Epithelial cell of proximal tubule (primary cell): Measurements from ENCODE around the genes RIMS1, OOEP and SLC17A5.

DNA sequence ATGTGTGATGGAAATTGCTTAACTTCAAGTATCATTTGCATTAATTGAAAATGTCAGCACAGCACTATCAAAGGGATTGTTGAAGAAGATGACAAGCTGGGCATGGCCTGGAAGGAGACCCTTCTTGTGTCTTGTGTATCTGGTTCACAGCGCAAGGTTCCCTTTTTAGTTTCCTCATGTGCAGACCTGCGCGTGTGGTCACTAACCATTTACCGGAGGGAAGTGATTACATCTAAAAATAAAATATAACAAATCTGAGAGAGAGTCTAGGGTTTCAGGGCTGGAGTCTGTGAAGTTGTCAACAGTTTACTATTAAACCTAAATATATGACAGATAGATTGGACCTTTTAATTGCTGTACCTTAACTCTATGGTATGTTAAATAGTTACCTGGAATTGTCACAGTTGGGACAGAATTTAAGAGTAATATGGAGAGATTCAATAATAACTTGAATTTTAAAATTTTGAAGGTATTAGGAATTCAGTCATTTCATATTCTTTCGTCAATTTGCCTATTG lies 15.5 kb downstream of the COL19A1 start:
- RAMPAGE, long total RNA: no peak
- RRBS: no CpG with 5 or more reads among the region's 5 CpGs

- RAMPAGE, long total RNA: no peak
- RRBS: no CpG with 5 or more reads among the region's 7 CpGs
Observed at GRCh38 chr6:71107806-71108594, 151.1 kb upstream of the B3GAT2 start.

GRCh38 chr6:71301313-71302554 lies 13.1 kb downstream of the OGFRL1 start:
- RAMPAGE, long total RNA: no peak
- RRBS: no CpG with 5 or more reads among the region's 11 CpGs

- RAMPAGE, long total RNA: no peak
- RRBS: no CpG with 5 or more reads among the region's 2 CpGs
Observed at GRCh38 chr6:71480440-71481107, 192.0 kb downstream of the OGFRL1 start.

- RAMPAGE, long total RNA: no peak
- RRBS: 4% methylated on average over 26 of the region's 98 CpGs
Observed at GRCh38 chr6:71886196-71887476, at the start of gene RIMS1. Gene RIMS1, plus strand, starts transcription at chr6:71886550.

DNA sequence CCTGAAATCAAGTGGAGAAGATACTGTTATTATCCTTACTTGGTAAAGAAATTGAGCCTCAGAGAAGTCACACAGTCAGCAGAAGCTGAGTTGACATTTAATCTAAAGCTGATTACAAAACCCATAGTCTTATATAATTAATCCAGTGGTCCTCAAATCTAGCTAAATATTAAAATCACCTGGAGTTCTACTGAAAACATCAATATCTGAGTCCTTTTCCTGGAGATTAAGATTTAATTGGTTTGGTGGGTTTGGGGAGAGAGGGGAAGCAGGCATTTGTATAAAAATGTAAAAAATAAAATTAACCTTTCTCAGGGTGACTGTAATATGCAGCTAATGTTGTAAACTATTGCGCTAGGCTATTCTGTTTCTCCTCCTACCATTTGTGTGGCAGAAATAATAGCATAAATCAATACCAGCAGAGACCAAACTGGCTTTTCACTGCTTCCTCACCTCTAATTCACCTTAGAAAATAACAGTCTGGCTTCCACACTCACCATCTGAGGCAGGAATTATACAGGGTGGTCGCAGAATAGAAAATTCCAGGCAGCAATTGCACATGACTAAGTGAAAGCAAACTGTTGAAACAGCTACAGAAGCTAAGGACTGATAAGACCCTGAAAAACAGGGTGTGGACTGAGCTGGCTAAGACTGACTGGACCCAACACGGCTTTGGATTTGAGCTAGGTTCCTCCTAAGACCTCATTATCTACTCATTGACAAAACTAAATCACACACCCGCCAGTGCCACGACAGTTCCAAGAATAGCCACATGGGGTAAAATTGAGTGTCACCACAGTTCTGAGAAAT lies 61.2 kb upstream of the KCNQ5 start:
- RAMPAGE, long total RNA: no peak
- RRBS: no CpG with 5 or more reads among the region's 5 CpGs

GRCh38 chr6:73085314-73085796 lies 139.9 kb downstream of the KHDC1L start:
- RAMPAGE, long total RNA: no peak
- RRBS: no CpG with 5 or more reads among the region's 5 CpGs

- RAMPAGE, long total RNA: no peak
- RRBS: 95% methylated on average over 13 of the region's 42 CpGs
Observed at GRCh38 chr6:73369465-73370079, at the start of gene OOEP. Gene OOEP, minus strand, starts transcription at chr6:73369897.

GRCh38 chr6:73475765-73476272 lies 14.3 kb downstream of the MTO1 start:
- RAMPAGE, long total RNA: no peak
- RRBS: no CpG with 5 or more reads among the region's 10 CpGs

DNA sequence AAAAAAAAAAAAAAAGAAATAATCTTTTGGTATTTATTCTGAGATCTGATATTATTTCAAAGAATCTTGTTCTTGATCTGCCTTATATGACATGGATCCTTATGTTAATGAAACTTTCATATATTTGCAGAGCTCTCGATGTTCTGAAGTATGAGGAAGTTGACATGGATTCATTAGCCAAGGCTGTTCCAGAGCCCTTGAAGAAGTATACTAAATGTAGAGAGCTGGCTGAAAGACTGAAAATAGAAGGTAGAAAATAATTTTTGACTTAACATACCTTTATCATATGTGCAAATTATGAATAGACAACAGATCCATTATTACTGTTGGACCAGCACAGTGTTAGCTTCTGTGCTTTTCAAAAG lies 28.7 kb downstream of the EEF1A1 start:
- RAMPAGE, long total RNA: no peak
- RRBS: no CpG with 5 or more reads among the region's 1 CpG

DNA sequence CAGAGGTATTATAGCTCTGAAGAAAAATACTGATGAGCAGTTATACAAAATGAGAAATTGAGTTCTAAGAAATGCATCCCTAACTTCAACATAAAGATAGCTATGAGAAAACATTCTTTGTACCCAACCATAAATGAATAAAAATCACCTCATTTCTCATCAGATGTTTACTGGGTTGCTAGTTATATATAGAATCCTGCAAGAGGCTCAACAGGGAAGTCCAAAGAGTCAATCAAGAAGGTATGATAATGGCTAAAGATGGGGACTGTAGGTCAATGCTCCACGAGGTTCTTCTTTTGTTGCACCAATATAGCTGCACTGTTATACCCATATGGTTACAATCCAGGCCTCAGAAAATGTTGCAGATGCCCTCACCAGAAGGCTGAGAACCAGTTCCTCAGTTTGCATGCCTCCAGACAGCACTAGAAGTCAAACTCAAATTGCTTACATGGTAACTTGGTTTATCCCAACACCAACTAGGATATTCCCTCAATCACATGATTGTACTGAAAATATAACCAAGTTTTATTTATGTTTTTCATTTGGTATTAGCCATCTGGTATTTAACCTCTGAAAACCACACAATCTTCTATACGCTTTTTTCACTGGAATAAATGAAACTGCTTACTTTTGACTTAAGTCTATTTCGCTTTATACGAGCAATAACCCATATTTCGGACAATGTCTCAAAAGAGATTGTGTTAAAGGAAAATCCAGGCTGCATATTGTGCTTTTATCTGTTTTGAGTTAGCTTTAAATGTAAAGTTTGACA lies 12.0 kb downstream of the EEF1A1 start:
- RAMPAGE, long total RNA: no peak
- RRBS: no CpG with 5 or more reads among the region's 5 CpGs

DNA sequence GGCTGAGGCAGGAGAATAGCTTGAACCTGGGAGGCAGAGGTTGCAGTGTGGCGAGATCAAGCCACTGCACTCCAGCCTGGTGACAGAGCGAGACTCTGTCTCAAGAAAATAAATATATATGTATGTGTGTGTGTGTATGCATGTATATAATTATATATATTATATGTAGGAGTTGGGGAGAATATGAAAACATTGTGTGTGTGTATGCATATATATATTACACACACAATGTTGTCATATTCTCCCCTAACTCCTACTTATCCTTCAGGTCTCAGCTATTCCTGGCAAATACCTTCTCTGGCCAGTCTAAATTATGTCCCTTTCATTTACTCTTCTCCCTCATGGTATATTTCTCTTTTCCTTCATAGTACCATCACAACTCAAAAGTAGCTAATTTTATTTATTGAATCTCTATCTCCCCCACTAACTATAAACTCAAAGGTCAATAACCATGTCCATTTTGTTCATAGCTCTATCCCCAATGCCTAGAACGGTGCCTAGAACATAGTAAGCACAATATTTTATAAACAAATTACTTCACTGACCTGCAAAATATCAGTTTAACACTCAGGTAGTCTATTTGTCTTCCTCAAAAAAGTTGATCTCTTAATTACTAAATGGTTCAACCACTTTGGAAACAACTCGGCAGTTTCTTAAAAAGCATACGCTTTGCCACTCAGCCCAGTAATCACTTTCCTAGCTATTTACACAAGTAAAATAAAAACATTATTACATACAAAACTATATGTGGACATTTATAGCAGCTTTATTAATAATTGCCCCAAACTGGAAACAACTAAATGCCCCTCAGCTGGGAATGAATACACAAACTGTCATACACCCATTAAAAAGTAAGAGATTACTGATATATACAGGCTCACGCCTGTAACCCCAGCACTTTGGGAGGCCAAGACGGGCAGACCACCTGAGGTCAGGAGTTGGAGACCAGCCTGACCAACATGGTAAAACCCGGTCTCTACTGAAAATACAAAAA lies 7.6 kb downstream of the EEF1A1 start:
- RAMPAGE, long total RNA: no peak
- RRBS: no CpG with 5 or more reads among the region's 8 CpGs

DNA sequence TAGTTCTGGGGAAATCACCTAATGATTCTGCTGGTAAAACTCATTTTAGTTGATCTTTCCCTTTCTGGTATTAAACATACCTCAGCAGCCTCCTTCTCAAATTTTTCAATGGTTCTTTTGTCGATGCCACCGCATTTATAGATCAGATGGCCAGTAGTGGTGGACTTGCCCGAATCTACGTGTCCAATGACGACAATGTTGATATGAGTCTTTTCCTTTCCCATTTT lies 1.1 kb downstream of the EEF1A1 start:
- RAMPAGE, long total RNA: no peak
- RRBS: no CpG with 5 or more reads among the region's 5 CpGs

DNA sequence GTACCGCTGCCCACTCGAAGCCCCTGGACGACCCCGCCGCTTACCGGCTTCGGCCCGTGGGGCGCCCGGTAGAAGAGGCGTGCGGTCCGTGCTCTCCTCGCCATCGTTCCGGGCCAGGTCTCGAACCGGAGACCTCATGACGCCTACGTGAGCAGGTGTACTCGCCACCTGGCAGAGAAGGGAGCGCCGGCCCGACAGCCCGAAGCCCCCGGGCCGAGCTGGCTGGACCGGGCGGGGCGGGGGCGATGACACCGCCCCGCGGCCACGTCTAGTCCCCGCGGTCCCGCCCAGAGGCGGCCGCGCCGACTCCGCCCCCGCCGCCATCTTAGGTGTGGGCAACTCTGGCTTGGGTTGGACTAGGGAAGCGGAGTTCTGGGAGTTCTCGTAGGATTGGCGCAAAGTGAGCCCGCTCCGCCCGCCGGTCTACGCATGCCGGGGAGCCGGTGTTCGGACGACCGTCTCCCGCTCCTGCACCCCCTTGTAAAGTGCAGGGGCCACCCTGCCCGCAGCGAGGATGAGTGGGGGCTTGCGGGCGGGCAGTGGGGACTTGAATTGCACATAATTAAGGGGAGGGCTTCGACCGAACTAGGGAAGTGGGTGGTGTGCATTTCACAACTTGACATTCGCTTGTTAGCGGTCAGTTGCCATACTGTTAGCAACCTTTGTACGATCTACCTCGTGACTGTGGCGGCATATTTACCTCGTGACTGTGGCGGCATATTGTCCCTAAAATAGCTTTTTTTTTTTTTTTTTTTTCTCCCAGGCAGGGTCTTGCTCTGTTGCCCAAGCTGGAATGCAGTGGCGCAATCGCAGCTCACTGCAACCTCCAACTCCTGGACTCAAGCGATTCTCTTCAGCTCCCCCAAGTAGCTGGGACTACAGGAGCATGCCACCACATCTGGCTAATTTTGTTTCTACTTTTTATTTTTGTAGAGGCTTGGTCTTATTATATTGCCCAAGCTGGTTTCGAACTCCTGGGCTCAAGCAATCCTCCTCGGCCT lies at the start of gene SLC17A5:
Gene SLC17A5 (minus strand): TSS at position 244 of the 1,001 bp plus-strand sequence.
- RAMPAGE, long total RNA: no peak
- RRBS: 1% methylated on average over 18 of the region's 77 CpGs

DNA sequence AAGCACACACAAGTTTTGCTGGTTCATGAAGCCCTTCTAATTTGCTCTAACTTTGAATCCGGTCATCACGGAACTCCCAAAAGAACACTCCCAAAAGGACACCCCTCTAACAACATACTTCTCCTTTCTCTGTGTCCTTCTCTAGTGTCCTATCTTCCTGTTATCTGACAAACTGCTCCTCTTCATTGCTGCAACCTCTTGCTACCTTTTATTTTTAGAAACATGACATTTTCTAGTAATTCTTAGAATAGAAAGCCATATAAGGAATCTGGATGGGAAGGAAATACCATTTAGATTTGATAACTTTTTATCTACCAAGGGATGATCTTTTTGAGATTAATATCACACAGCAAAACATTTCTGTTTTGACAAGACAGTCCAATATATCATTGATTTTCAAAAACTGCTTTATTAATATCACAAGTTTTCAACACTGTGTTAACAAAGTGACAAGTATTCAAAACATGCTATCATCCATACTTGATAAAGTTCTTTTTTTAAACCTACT lies 63.1 kb downstream of the COL12A1 start:
- RAMPAGE, long total RNA: no peak
- RRBS: no CpG with 5 or more reads among the region's 2 CpGs

GRCh38 chr6:75212027-75212528 lies 6.2 kb upstream of the COL12A1 start:
- RAMPAGE, long total RNA: no peak
- RRBS: no CpG with 5 or more reads among the region's 2 CpGs

DNA sequence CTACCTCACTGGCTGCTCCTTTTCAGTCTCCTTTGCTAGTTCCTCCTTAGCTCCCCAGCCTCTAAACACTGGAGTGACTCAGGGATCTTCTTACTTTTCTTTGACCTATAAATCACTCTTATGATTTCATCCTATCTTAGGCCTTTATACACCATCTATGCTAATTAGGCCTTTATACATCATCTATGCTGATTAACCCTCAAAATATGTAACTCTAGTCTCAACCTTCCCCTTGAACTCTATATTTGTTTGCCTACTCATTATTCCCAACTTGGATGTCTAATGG lies 9.5 kb downstream of the TMEM30A start:
- RAMPAGE, long total RNA: no peak

DNA sequence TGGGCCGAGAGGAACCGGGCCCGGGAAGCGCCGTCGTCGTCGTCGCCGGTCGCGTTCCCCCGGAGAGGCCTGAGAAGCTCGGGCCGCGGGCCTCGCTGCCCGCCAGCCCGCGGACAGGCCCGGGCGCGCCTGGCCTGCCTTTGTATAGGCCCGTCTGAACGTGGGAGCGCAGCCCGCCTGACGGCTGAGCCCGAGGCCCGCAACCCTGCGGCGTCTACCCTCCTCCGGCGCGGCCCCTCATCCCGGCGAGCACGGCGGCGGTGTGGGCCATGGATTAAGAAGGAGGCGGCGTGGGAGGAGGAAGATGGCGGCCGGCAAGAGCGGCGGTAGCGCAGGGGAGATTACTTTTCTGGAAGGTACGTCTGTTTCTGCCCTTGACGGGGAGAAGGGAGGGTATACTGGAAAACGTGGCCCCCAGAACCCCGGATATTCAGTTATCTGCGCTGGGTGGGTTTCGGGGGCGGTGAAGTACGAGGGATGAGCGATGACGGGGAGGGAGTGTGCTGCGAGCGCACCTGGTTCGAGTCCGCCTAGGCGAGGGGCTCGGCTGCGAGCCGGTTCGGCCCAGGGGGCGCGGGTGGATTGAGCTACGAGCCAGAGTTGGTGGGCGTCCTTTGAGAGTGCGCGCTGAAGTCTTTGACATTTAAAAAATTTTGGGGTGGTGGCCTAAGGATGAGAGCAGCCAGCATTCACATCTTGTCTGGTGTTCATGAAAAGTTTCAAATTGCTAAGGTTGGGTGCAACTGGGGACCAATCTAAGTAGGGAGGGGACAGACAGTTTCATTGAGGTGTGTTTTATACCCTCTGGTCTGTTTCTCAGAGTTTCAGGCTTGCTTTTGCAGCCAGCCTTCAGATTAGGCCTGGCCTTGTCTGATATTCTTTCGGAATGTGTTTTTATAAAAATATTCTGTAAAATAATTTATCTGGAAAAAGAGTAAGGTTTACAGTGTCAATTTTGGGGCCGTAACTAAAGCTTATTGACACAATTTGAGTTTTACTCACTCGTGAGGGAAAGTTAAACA lies 852 bp downstream of the SENP6 start:
- RAMPAGE, long total RNA: no peak
- RRBS: 2% methylated on average over 28 of the region's 75 CpGs

DNA sequence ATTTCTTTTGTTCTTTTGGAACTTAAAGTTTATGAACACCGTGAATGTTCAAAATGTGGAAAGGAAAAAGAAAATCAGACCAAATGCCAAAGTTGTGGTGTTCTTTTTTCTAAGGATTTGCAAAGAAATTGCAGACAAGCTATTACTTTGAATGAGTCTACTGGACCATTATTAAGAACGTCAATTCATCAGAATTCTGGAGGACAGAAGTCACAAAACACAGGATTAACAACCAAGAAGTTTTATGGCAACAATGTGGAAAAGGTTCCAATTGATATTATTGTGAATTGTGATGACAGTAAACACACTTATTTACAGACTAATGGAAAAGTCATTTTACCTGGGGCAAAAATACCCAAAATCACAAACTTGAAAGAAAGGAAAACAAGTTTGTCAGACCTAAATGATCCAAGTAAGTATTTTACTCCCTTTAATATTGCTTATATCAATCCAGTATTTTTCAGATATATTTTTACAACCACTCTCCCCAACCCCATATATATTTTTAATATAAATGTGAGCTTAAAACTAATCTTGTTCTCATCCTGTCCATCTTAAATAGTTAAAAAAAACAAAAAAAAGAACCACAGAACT lies 61.5 kb downstream of the SENP6 start:
- RAMPAGE, long total RNA: no peak
- RRBS: no CpG with 5 or more reads among the region's 2 CpGs

GRCh38 chr6:75677369-75678200 lies 71.5 kb upstream of the MYO6 start:
- RAMPAGE, long total RNA: no peak
- RRBS: no CpG with 5 or more reads among the region's 3 CpGs